Karpas-422 (cell line): Measurements from ENCODE around the gene CCIN.

DNA sequence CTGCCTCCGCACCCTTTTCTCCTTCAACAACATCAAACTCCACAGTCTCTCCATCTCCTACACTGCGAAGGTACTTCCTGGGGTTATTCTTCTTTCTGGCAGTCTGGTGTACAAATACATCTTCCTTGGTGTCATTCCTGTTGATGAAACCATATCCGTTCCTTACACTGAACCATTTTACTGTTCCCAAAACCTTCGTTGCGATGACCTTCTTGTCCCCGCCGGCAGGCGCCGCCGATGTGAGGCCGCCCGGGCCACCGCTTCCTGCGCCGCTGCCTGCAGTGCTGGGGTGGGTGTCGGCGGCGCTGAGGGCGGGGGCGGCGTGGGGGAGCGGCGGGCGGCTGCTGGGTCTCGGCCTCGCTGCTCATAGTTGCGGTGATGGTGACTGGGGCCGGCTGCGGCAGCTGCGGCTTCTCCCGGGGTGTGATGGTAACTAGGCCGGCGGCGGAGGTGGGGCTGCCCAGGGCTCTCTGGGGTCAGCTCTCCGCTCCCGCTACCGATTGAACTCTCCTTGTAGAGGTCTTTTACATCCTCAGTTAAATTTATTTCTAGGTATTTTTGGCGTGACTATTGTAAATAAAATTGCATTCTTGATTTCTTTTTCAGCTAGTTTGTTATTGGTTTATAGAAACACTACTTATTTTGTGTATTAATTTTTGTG lies 14.1 kb upstream of the OR2S2 start:
- PRO-cap = no peak
- RAMPAGE, long total RNA = no peak

- PRO-cap = no peak
- RAMPAGE, long total RNA = no peak
Observed at GRCh38 chr9:36169120-36169532, at the start of gene CCIN. Gene CCIN, plus strand, starts transcription at chr9:36169388.

- PRO-cap = no peak
- RAMPAGE, long total RNA = no peak
Observed at GRCh38 chr9:36193101-36193394, 2.3 kb downstream of the CLTA start.

DNA sequence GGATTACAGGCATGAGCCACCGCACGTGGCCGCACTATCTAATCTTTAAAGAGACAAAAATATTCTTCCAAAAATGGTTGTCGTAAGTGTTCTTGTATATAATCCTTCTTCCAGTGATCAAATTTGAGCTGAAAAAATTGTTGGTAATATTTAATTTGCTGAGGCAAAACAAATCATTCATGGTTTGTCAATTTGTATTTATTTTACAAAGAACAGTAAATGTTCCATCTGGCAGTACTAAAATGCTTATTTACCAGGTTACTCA lies 6.1 kb downstream of the GNE start:
- PRO-cap = no peak
- RAMPAGE, long total RNA = no peak

GRCh38 chr9:36458052-36458721 lies 58.1 kb upstream of the RNF38 start:
- PRO-cap = no peak
- RAMPAGE, long total RNA = no peak

GRCh38 chr9:37198837-37199453 lies 78.6 kb downstream of the ZCCHC7 start:
- PRO-cap = no peak
- RAMPAGE, long total RNA = no peak

- PRO-cap = no peak
- RAMPAGE, long total RNA = no peak
Observed at GRCh38 chr9:37356977-37357963, 65.2 kb upstream of the GRHPR start.

GRCh38 chr9:37412202-37413169 lies 10.0 kb upstream of the GRHPR start:
- PRO-cap = no peak
- RAMPAGE, long total RNA = no peak

GRCh38 chr9:37587464-37587954 lies 4.9 kb downstream of the TOMM5 start:
- PRO-cap = no peak
- RAMPAGE, long total RNA = no peak

DNA sequence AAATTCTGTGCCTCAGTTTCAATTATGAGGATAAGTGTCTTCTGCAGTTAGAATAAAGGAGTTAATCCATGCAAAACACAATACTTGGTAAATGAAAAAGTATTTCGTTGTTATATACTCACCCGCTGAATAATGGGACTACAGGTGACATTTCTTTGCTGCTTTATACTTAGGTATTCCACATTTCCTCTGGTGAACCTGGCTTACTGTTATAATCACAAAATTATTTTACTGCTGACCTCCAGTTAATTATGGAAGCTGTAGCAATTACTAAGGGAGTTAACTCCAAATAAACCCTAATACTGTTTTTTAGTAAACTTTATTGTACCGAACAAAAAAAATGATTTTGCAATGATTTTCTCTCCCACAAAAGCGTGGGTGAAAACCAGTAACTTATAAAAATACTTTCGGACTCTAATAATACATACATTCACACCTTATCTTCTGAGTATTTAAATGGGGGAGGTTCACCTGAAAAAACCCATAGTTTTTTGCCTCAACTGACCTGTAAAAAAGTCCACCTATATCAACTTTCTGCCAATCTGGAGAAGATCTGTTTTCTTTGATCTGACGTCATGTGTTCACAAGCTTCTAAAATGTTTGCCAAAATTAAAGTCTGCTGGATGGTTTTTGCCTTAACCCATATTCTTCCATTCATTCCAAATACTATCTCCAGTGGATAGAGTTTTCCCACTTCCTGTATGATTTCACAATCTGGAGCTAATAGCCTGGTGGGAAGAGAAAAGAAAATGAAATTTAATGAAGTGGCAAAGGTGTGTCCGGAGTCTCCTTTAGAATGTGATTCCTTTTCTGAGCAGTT lies 4.5 kb downstream of the EXOSC3 start:
- PRO-cap = no peak
- RAMPAGE, long total RNA = no peak

- PRO-cap = no peak
- RAMPAGE, long total RNA = no peak
Observed at GRCh38 chr9:37911123-37911737, 7.3 kb upstream of the SLC25A51 start.

- PRO-cap = no peak
- RAMPAGE, long total RNA = no peak
Observed at GRCh38 chr9:37938339-37939421, 34.8 kb upstream of the SLC25A51 start.

DNA sequence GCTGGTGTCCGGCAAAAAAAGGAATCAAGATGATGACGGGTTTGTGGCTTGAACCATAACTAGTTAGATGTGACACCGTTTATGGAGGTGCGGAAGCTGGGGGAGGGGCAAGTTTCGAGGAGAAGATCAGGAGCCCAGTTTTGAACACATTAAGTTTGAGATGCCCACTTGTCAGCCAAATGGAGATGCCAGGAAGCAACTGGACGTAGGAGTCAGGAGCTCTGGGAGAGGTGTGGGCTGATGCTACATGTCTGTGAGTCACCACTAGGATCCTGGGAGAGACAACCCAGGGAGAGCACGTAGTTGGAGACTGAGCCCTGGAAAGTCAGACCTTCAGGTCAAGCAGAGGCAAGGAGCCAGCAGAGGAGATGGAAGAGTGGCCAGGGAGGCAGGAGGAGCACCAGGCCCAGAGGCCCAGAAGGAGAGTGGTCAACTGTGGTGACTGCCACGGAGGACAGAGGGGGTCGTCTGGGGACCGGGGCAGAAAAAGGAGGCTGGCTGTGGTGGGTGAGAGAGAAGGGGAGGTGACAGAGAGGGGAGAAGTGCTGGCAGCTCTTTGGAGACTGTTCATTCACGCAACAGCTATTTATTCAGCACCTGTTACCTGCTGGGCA lies 48.9 kb upstream of the SLC25A51 start:
- PRO-cap = no peak
- RAMPAGE, long total RNA = no peak

- PRO-cap = no peak
- RAMPAGE, long total RNA = no peak
Observed at GRCh38 chr9:37965936-37966961, 62.3 kb upstream of the SLC25A51 start.

GRCh38 chr9:37989582-37990194 lies 79.3 kb downstream of the SHB start:
- PRO-cap = no peak
- RAMPAGE, long total RNA = no peak

- PRO-cap = no peak
- RAMPAGE, long total RNA = no peak
Observed at GRCh38 chr9:38025694-38026800, 43.0 kb downstream of the SHB start.

GRCh38 chr9:38032097-38032954 lies 36.7 kb downstream of the SHB start:
- PRO-cap = no peak
- RAMPAGE, long total RNA = no peak

DNA sequence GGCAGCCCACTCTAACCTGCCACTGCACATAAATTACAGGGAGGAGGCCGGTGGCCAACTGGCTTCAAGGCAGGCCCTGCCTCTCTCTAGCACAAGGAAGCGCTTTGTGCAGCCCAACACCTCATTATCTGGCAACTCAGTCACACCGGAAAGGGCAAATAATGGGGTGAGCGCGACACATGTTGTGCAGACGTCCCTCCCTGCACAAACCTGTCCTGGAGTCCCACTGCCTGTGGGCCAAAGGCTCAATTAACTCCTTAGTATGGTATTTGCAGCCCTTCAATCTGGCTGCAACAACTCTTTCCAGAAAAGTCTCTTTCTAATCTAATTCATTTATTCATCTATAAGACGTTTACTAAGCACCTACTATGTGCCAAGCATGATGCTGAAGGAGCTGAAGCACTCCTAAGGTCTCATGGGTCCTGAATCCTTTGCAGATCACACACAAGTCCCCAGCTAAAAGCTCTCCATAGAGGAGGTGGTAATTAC lies 24.9 kb downstream of the SHB start:
- PRO-cap = no peak
- RAMPAGE, long total RNA = no peak

DNA sequence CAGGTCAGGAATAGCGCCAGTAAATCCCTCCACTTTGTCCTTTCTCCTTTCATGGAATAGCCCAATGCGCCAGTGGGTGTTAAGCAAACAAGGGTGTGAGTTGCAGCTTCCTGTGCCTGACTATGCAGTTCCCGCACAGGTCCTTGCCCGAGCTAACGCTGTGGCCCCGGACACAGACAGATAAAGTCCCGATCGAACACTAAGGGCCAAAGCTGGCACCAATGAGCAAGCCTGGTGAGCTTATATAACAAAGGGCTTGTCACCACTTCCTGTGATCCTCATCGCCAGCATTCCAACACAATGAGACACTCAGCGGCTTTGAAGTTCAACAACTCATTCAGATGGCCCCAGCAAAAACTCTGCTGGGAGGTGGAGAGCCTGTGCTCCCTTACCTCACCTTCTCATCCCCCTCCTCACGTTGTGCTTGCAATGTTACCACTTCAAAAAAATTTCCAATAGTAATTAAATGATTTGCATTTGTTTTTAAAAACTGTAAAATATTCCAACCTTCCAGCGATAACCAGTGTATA lies 21.3 kb downstream of the SHB start:
- PRO-cap = no peak
- RAMPAGE, long total RNA = no peak

- PRO-cap = no peak
- RAMPAGE, long total RNA = no peak
Observed at GRCh38 chr9:38195589-38195864, 126.5 kb upstream of the SHB start.